Transverse colon (tissue), 4 donors: ENCODE measurements around a stretch of chr20.

GRCh38 chr20:3933960-3935062 lies 45.1 kb downstream of the PANK2 start:
- PRO-cap, result no peak
- RAMPAGE, long total RNA, 4 experiments, result start-site peak on the minus strand in 1 of 4 experiments, at chr20:3933765-3934461 at its widest, 8 reads per replicate

GRCh38 chr20:4004628-4005170 lies 10.7 kb downstream of the RNF24 start:
- PRO-cap, result no peak
- RAMPAGE, long total RNA, 4 experiments, result no peak in any of the 4 experiments

GRCh38 chr20:4069765-4070261 lies 54.5 kb upstream of the RNF24 start:
- PRO-cap, result no peak
- RAMPAGE, long total RNA, 4 experiments, result no peak in any of the 4 experiments

GRCh38 chr20:4656343-4656936 lies 29.8 kb upstream of the PRNP start:
- PRO-cap, result no peak
- RAMPAGE, long total RNA, 4 experiments, result no peak in any of the 4 experiments

DNA sequence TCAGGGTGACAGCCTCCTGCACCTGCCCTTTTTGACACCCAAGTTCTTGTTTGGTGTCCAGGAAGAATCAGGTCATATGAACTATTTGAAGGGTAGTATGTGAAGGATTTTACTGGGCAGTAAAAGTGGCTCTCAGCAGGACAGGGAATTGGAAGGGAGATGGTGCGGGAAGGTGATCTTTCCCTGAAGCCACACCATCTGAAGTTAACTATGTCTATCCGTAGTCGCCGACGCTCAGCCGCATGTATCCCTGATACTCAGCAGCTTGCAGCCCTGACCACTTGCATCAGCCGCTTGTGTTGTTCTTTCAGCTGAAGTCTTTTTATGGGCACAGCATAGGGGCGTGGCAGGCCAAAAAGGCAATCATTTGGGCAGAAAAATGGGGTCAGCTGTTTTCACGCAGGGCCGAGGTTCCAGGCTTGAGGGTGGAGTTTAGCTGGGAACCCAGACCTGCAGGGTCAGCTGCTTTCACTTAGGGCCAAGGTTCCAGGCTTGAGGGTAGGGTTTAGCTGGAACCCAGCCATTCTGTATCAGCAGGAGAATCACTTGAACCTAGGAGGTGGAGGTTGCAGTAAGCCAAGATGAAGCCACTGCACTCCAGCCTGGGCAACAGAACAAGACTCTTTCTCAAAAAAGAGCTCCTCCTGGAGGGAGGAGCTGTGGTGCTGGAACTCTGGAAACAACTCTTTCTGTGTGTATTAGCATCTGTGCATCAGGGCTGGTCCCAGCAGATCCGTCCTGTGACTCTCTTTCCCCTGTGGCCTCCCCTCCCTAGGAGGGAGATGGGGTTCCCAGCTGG lies 21.6 kb upstream of the PRNP start:
- PRO-cap, result no peak
- RAMPAGE, long total RNA, 4 experiments, result no peak in any of the 4 experiments

- PRO-cap, result no peak
- RAMPAGE, long total RNA, 4 experiments, result start-site peak on the plus strand in 1 of 4 experiments, at chr20:4699259-4700135 at its widest, 11 reads per replicate
Observed at GRCh38 chr20:4698985-4700245, 13.2 kb downstream of the PRNP start.

- PRO-cap, result no peak
- RAMPAGE, long total RNA, 4 experiments, result no peak in any of the 4 experiments
Observed at GRCh38 chr20:4790111-4790404, 33.4 kb downstream of the RASSF2 start.

DNA sequence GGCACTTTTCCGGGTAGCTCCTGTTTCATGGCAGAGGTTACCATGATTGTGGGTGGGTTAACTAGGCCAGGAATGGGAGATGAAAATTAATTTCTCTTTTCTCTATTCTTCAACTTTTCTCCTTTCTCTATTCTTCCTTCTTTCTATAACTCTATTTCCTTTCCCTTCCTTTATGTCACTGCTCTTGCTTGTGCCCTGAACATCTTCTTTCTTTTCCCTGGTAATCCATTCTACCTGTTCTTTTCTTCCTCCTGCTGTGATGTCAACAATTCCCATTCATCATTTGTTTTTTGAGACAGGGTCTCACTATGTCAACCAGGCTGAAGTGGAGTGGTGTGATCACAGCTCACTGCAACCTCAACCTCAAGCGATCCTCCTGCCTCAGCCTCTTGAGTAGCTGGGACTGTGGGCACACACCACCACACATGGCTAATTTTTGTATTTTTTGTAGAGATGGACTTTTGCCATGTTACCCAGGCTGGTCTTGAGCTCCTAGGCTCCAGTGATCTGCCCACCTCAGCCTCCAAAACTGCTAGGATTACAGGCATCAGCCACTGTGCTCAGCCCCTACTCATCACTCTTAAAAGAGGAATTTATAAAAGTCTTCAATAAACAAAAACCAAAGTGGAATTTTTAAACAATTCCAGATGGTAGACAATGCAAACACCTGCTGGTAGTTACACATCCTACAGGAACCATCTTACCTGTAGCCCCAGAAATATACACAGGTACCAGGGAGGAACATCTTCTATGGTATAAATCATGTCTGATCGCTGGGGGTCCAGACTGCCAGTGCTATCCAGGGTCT lies 78.5 kb upstream of the RASSF2 start:
- PRO-cap, result no peak
- RAMPAGE, long total RNA, 4 experiments, result start-site peak on the minus strand in 1 of 4 experiments, centred at position 527 of the sequence, 6 reads per replicate

DNA sequence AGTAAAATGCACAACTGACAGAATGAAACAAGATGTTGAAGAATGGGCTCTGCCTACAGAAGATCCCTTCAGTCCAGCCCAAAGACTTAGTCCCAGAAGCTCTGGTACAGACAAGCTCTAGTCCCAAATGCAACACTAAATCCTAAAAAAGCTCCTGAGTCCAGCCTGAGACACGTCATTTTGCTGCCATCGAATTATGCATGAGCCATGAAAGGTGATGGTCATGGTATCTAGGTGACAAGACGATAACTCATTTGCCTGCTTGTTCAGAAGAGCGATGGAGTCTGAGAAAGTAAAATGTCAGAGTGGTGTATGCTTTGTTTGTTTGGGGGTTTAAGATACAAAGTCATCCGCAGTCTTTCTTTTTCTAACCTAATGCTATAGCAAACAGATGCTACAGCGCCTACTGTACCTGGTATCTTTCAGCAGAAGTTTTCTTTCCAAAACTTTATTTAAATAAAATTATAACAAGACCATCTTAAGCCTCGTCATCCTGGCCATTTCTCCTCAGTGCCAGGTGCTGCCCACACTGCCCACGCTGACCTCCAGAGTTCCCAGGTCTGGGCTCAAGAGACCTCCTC lies 54.7 kb downstream of the SLC23A2 start:
- PRO-cap, result no peak
- RAMPAGE, long total RNA, 4 experiments, result no peak in any of the 4 experiments

- PRO-cap, result no peak
- RAMPAGE, long total RNA, 4 experiments, result no peak in any of the 4 experiments
Observed at GRCh38 chr20:4987294-4987578, 14.1 kb downstream of the SLC23A2 start.

GRCh38 chr20:4998355-4998667 lies 3.0 kb downstream of the SLC23A2 start:
- PRO-cap, result no peak
- RAMPAGE, long total RNA, 4 experiments, result no peak in any of the 4 experiments

DNA sequence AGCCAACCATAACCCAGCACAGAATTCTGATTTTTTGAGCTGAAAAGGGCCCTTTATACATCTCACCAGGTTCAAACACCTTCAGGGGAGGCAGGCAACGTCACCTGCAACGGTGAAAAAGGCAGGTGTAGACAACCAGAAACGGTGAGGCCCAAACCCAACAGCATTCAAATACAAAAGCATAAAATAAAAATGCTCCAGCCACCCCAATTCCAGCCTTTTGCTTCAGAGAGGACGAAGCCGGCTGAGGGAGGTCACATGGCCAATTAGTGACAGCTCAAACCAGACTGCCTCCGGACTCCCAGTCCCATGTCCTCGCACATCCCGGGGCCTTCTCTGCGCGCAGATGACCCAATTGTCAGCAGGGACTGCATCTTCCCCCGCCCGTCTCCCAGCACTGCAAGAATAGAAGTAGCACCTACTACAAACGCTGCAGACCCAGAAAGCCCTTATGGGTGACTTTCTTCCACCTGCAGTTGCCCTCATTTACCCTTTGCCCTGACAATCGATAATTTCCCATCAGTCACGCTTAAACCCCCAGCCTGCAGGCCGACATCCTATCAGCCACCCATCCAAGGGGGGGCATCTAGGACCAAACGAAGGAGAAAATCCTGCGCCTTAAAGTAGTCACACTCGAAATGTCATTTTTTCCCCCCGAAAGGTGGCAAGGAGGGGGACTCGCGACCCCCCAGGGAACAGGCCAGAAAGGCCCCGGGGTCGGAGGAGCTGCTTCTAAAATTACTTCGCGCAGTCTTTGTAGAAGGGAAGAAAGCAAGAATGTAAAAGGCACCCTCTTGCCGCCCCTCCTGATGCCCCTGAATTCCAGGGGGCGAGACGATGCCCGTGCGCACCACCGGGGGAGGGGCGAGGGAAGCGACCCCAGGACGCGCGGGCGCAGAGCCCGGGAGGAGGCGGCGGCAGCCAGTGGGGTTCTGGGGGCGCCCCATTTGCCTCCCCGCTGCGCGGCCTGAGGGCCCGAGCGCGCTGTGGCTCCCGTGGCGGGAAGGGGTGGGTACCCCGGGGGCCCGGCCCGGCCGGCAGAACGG lies 860 bp downstream of the SLC23A2 start:
- PRO-cap, result unidirectional peak, plus-strand start at position 320 of the sequence
- RAMPAGE, long total RNA, 4 experiments, result no peak in any of the 4 experiments

- PRO-cap, result no peak
- RAMPAGE, long total RNA, 4 experiments, result no peak in any of the 4 experiments
Observed at GRCh38 chr20:5049981-5050392, 48.7 kb upstream of the SLC23A2 start.

DNA sequence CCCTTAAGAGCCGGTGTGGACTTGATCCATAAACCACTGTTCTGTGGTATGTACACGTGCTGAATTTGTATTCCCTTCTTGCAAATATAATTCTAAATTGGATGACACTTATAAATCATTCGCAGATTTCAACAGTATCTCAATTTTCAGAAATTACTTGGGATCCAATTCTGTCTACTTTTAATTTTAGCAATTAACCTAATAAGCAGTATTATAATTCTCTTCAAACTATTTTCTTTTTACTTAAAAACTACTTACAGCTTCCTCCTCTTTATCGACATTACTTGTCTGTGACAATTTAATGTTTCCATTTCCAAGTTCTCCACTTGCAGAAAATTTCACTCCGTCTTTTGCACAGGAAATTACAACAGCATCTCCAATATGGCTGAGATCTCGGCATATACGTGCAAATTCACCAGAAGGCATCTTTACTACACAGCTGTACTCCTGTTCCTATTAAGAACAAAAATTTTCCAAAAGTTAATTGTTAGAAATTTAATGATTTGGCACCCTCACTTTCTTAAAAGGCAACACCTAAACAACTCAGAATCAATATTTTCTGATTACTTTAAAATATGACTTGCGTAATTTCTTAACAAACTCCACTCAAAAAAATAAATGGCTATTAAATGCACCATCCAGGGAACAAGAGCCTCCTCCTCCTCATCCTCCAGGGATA lies 2.4 kb downstream of the PCNA start:
- PRO-cap, result no peak
- RAMPAGE, long total RNA, 4 experiments, result no peak in any of the 4 experiments

DNA sequence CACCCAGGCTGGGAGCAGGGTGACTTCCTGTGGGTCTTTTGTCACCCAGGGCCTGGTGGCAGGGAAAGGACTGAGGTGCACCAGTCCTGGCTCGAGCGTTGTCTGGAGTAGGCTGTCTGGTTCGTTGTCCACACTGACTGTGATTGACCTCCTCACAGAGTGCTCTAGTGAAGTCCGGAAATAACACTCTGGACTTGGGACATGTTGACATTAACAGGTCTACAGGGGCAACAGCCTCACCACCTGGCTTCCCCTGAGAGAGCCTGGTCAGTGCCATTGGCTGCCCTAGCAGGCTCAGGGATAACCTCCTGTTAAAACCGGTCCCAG lies 46.0 kb downstream of the CDS2 start:
- PRO-cap, result no peak
- RAMPAGE, long total RNA, 4 experiments, result no peak in any of the 4 experiments

- PRO-cap, result no peak
- RAMPAGE, long total RNA, 4 experiments, result no peak in any of the 4 experiments
Observed at GRCh38 chr20:5551632-5552163, 59.1 kb downstream of the GPCPD1 start.

DNA sequence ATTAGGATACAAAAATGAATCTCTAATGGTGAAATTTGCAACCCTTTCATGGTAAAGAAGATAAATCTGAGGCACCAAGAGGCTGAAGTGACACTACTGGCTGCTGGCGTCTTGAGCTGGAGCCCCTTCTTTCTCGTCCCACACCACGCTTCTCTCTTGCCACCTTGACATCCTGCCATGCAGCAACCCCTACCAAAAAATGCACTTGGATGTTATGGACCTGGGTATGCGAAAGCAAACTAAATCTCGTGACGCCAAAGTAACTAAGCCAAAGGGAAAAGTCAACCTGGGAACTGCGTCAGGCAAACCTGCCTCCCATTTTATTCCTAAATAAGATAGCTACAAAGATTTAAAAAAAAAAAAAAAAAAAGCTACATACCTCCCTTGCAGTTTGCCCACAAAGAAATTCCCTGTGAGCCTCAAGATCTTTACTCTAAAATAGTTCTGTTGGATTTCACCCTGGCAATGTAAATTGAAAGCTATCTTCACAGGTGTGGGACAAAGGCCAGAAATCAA lies 40.7 kb upstream of the GPCPD1 start:
- PRO-cap, result no peak
- RAMPAGE, long total RNA, 4 experiments, result no peak in any of the 4 experiments

DNA sequence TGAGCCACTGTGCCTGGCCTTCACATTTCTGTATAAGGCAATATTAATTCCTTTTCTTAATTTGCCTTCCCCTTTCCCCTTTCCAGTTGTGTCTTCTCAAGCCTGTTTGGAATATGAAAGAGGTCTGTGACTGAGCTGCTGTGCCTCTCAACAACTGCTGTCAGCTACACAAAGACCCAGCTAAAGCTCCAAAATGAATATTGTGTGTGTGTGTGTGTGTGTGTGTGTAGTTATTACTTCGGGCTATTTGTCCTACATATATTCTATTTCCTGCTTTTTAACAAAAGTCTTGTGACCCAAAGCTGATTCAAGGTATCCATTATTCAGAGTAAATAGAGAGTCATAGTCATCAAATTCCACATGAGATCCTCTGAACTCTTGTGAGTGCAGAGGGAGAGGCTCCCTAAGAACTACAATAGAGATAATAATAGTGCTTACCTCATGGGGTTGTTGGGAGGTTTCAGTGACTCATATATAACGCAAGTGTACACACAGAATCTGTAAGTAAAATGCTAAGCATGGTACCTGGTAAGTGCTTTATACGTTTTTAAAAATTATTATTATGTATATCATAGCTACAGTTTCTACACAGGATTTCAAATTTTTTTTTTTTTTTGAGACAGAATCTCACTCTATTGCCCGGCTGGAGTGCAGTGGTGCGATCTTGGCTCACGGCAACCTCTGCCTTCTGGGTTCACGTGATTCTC lies 43.7 kb upstream of the GPCPD1 start:
- PRO-cap, result no peak
- RAMPAGE, long total RNA, 4 experiments, result no peak in any of the 4 experiments

DNA sequence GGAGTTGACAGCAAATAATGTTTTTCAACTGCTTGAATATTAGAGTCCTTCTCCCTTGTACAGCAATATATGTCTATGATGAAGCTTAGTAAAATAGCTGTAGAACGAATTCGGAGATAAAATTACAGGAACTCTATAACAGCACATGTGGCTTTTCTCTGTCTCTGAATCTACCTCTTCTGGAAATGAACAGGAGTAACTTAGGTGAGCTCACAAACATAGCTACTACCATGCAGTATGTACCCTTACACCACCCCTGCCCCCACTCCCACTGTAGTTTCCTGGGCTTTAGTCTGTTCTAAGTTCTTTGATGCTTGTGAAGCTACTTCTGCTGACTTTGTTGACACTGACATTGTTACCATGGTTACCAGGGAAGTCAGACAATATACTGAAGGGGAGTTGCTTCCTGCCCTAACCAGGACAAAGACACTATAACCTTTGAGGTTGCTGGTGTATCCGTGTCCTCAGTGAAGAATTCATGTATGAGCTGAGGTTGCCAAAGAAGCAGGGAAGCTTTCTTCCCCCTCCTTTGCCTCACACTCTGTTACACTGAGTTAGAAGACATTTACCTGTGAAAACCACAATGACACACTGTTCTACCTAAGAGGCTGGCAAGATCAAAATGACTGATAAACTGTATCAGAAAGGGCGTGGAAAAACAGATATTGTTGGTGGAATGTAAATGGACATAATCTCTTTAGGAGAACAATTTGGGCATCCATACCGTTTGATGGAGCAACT lies 35.6 kb upstream of the SHLD1 start:
- PRO-cap, result no peak
- RAMPAGE, long total RNA, 4 experiments, result no peak in any of the 4 experiments

GRCh38 chr20:5753258-5753953 lies 3.2 kb downstream of the SHLD1 start:
- PRO-cap, result no peak
- RAMPAGE, long total RNA, 4 experiments, result no peak in any of the 4 experiments